HT-29 (cell line): ENCODE measurements around the genes ZNF195, OR51S1, OR52A5, OR56A4 and HPX.

DNA sequence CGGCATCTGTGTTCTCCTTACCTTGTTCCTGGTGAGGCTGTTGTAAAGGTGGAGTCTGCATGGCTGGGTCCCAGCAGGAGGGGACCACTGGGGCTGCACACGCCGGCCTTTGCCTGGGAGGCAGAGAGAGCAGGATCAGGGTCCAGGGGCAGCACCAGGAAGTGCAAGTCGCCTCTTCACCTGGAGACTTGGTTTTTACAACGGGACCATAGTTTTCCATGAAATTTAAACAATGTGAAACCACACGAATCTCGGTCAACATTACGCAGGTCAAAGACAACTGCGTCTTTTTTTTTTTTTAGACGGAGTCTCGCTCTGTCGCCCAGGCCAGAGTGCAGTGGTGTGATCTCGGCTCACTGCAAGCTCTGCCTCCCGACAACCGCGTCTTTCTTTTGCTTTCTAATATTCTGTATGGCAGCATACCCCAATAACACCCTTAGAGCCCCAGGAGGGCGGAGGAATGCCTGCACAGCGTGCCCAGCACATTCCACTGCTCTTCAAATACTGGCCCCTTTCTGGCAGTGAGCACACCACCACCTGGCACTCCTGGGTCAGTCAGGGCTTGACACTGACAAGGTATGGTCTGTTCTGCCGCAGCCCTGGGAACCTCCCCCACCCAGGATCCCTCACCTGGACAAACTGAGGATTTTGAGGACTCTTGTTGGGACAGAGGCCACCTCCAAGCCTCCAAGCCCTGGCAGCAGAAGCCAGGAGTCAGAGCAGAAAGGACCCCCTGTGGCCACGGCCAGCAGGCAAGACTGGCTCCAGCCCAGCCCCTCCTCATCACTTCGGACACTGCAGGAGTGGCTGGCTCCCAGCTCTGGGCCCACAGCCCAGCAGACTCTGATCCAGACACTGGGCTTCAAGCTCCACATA, 14.8 kb downstream of the CARS1 start:
- RAMPAGE, long total RNA, result no peak

DNA sequence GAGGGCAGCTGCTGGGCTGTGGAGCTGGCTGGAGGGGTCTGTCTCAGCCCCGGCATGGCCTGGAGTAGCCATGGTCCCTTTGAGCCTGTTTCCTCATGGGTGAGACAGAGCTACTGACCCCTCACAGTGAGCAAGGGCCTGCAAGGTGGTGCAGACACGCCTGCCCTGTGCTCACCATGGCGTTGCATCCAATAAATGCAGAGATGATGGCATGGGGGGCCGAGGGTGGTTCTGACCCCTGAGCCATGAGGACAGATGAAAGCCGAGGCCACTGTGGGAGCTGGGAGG, 33.5 kb upstream of the CARS1 start:
- RAMPAGE, long total RNA, result no peak

DNA sequence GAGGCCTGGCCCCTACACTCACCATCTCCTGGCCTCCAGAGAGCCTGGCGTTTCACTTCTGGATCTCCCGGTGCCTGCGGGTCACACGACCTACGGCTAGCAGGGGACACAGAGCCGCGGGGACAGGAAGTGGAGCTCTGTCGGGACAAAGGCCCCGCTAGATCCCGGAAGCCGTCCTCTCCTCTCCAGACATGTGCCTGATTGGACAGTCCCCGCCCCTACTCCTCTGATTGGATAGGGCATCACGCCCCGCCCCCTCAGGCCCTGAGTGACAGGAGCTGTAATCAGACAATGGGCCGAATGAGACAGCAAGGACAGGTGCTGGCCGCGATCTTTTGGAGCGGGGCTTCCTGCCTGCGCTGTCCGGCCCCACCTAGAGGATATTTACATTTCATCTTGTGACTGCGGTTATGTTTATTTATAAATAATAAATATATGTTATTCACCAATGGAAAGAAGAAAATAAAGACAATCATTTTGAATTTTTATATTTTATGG, at the start of gene ZNF195:
TSS of gene ZNF195 (minus strand) at position 131 of the 498 bp plus-strand sequence.
- RAMPAGE, long total RNA, result no peak

DNA sequence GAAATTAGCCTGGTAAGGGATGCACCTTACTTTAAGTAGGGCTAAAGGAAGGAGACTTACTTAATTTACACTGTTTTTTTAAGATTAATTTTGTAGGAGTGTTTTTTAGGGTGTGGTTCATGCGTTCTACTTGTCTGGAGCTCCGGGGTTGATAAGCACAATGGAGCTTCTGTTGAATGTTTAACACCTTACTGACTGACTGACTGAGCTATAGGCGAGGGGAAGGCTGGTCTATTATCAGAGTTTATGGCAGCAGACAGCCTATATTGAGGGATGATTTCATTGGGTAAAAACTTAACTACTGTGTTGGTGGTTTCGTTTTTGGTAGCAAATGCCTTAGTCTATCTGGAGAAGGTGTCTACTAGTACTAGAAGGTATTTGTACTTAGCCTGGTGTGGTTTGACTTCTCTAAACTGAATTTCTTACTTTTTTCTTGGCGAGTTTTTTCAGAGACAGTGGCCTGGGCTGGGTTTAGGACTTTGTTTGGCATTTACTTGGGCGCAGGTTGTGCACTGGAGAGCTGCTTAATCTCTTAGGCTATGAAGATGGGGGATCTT, 130.3 kb downstream of the ART5 start:
- RAMPAGE, long total RNA, result no peak

- RAMPAGE, long total RNA, result no peak
Observed at GRCh38 chr11:3823953-3824599, 15.7 kb downstream of the PGAP2 start.

GRCh38 chr11:3841406-3841944, 716 bp upstream of the RHOG start:
- RAMPAGE, long total RNA, result no peak

- RAMPAGE, long total RNA, result no peak
Observed at GRCh38 chr11:3884156-3884602, 28.7 kb downstream of the STIM1 start.

- RAMPAGE, long total RNA, result no peak
Observed at GRCh38 chr11:3947031-3947508, 91.6 kb downstream of the STIM1 start.

- RAMPAGE, long total RNA, result no peak
Observed at GRCh38 chr11:4059135-4059901, 35.3 kb upstream of the RRM1 start.

DNA sequence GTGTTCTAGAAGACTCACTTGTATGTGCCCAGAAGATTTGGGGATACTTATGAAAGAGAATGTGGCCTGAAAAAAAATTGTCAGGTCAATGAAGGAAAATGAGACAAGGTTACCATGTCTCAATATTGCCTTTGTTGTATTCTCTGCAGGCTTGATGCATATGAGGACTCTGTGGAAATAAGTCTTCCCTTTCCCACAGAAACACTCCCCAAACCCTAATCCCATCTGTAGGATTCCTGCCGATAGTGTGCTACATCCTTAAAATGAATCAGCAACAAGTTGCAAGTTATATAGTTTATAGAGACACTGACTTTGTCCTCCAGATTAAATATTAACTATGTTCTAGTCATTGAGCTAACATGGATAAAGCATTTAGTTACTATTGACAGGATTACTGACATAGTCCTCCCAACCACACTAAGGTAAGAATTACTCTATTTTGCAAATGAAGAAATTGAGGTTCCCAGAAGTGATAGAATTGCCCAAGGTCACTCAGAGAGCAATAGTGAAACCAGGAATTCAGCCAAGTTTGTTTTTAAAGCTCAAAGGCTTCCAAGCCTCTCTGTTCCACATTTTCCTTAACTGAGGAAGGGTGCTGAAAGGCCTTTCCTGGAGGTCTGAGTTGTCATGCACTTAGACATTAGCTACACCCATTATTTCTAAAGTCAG, 1.9 kb downstream of the OR52M1 start:
- RAMPAGE, long total RNA, result no peak

DNA sequence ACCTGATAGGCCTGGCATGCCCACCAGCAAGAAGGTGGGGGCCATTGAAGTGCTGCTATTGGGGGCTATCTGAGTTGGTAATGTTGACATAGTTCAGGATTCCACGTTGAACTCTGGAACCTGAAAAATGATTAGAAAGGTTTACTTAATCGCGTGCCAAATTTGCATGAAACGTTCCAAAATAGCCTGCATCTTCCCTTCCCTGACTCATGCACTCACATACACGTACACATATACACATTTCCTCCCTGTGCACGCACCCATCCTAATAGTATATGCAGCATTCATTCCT, at the start of gene OR51S1:
TSS of gene OR51S1 (minus strand) at position 90 of the 292 bp plus-strand sequence.
- RAMPAGE, long total RNA, result no peak

- RAMPAGE, long total RNA, result no peak
Observed at GRCh38 chr11:5138268-5138710, at the start of gene OR52A5. OR52A5 (minus strand) TSS chr11:5138356.

GRCh38 chr11:5696207-5696810, 6.7 kb downstream of the TRIM22 start:
- RAMPAGE, long total RNA, result no peak

GRCh38 chr11:6006828-6007360, at the start of gene OR56A4:
OR56A4 (minus strand) TSS chr11:6006946.
- RAMPAGE, long total RNA, result no peak

GRCh38 chr11:6362310-6363092, 27.8 kb upstream of the SMPD1 start:
- RAMPAGE, long total RNA, result no peak

DNA sequence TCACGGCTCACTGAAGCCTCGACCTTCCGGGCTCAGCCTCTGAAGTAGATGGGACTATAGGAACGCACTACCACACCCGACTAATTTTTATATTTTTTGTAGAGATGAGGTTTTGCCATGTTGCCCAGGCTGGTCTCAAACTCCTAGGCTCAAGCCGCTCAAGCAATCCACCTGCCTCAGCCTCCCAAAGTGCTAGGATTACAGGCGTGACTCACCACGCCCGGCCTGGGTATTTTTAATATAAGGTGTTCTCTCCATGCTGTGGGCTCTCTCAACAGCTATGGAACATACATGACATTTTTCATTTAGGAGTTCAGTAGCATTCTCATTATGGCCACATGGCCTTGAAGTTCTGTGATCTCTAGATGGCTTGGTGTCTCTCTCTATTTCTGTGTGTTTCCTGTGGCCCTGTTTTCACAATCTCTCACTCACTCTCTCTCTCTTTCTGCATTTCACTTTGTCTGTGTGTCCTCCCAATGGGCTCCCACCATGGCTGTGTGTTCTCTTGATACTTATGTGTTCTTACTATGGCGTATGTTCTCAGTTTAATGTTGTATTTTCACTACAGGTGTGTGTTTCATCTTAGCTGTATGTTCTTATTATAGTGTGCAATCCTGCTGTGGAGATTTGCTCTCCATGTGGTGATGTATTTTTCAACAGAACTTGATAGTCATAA, 5.1 kb downstream of the HPX start:
- RAMPAGE, long total RNA, result no peak

DNA sequence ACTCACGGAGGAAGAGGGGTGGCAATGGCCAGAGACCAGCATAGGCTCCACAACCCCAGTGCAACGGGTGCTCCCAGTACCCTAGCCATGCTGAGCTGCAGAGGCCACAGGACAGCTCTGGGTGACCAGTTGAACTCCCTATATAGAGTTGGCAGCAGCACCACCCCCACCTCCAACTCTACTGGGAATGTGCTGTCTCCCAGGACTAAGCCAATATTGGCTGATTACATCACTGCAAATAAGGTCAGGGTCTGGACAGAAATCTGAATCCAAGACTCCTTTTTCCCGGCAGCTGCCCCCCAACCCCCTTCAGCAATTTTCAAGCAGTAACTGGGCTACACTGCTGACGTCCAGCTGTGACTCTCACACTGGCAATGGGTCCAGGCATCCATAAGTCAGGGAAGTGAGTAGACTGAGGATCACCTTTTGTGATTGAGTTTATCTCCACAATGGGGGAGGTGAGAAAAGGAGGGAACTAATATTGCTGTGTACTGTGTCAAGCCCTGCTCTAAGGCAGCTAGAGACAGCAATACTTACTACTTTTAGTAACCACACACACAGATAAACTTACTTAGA, at the start of gene HPX:
TSS of gene HPX (minus strand) at position 113 of the 576 bp plus-strand sequence.
- RAMPAGE, long total RNA, result no peak

GRCh38 chr11:6474042-6474661, 411 bp upstream of the TRIM3 start:
- RAMPAGE, long total RNA, result no peak

DNA sequence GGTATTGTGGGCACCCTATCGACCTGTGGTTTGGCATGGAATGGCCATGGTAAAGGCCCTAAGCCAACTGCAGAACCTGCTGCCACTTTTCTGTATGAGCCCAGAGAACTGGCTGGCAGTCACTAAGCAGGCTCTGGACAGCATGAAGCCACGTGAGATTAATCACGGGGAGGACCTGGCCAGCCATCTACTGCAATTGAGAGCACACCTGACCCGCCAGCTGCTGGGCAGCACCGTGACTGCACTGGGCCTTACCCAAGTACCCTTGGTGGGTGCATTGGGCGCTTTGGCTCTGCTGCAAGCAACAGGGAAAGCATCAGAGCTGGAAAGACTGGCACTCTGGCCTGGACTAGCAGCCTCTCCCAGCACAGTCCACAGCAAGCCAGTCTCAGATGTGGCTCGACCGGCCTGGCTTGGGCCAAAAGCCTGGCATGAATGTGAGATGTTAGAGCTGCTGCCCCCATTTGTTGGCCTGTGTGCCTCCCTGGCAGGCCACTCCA, 36.3 kb downstream of the RRP8 start:
- RAMPAGE, long total RNA, result no peak

GRCh38 chr11:6602466-6602891, 937 bp downstream of the RRP8 start:
- RAMPAGE, long total RNA, result no peak